Pericardium fibroblast (primary cell): ENCODE data around the genes CAPN10 and MAB21L4.

GRCh38 chr2:239758041-239758736, 267.0 kb downstream of the NDUFA10 start:
- RAMPAGE, long total RNA, result no peak

- RAMPAGE, long total RNA, result no peak
These were observed 72.5 kb downstream of the NDUFA10 start for GRCh38 chr2:239952583-239953016.

- RAMPAGE, long total RNA, result no peak
These were observed 61.2 kb upstream of the GPC1 start for GRCh38 chr2:240374064-240374852.

DNA sequence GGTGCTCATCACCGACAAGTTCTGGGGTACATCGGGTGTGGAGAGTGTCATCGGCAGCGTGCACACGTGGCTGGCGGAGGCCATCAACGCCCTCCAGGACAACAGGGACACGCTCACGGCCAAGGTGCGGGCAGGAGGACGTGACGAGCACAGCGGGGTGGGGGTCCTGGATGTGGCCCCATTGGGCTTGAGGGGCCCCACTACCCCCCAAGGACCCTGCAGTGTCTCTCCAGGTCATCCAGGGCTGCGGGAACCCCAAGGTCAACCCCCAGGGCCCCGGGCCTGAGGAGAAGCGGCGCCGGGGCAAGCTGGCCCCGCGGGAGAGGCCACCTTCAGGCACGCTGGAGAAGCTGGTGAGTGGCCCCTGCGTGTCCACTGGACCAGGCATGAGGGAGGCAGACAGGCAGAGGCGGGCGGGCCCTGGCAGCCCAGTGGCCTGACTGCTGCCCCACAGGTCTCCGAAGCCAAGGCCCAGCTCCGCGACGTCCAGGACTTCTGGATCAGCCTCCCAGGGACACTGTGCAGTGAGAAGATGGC, 29.2 kb downstream of the GPC1 start:
- RAMPAGE, long total RNA, result no peak

- RAMPAGE, long total RNA, result no peak
These were observed 42.4 kb downstream of the GPC1 start for GRCh38 chr2:240477826-240478304.

GRCh38 chr2:240497433-240498307, 60.1 kb downstream of the ANKMY1 start:
- RAMPAGE, long total RNA, result no peak

- RAMPAGE, long total RNA, result no peak
These were observed 3.5 kb upstream of the RNPEPL1 start for GRCh38 chr2:240564827-240565210.

DNA sequence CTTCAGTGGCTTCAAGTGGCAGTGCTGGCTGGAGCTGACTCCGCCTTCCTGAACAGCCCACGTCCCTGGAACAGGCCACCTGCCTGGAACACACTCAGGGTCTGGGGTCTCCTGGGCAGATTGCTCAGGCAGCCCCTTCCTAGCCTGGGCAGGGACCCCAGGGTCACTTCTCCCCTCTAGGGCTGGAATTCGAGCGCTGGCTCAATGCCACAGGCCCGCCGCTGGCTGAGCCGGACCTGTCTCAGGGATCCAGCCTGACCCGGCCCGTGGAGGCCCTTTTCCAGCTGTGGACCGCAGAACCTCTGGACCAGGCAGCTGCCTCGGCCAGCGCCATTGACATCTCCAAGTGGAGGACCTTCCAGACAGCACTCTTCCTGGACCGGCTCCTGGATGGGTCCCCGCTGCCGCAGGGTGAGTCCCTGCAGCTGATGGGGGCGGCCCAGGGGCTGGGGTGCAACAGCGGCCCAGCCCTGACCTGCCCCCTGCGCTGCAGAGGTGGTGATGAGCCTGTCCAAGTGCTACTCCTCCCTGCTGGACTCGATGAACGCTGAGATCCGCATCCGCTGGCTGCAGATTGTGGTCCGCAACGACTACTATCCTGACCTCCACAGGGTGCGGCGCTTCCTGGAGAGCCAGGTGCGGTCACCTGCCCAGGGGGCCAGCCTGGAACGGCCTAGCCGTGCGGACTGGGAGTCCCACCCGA, 8.2 kb downstream of the RNPEPL1 start:
- RAMPAGE, long total RNA, result no peak

DNA sequence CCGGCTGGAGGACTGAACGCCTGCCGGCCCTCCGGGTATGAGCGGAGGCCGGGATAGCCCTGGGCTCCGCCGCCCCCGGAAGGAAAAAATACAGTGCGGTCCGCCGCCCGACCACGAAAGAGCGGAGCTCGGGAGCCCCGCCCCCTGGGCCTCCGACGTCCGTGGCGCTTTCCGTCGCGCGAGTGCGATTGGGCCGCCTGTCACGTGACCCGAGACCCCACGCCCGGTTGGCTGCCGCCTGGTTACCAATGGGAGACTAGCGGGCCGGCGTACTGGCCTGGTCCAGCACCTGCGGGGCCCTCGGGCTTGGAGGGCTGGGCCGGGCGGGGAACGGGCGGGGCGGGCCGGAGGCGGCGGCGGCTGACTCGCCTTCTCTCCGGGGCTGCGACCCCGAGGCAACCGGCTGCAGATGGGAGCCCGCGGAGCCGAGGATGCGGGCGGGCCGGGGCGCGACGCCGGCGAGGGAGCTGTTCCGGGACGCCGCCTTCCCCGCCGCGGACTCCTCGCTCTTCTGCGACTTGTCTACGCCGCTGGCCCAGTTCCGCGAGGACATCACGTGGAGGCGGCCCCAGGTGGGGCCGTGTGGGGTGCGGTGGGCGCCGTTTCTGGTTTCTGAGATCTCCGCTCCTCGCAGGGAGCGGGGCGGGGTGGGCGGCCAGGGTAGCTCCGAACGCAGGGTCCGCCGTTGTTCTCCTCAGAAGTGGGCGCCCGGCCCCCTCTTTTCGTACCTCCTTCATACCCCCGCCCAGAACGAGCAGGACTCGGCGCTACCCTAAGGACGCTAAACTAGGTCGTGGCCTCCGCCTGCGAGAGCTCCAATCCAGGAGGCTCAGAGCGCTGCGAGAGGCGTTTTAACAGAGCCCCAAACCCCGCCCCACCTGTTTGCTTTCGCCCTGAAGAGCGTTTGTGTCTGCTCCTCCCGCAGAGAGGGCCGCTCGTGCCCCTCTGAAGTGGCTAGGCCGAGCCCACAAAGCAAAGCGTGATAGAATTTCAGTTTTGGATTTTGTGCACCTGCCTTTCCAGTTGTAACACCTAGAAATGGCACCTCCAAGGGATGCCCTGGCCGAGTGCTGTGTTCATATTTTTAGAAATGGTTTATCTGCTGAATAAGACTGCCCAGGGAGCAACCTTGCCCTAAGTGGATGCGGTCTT, at the start of gene CAPN10:
Gene CAPN10 (plus strand): TSS at position 254 of the 1,152 bp plus-strand sequence.
- RAMPAGE, long total RNA, result no peak

GRCh38 chr2:240876230-240877506, 8.0 kb downstream of the AGXT start:
- RAMPAGE, long total RNA, result no peak

GRCh38 chr2:240880199-240880490, 11.5 kb downstream of the AGXT start:
- RAMPAGE, long total RNA, result no peak

GRCh38 chr2:240895839-240896538, at the start of gene MAB21L4:
Gene MAB21L4 (minus strand): TSS chr2:240896156.
- RAMPAGE, long total RNA, result no peak

- RAMPAGE, long total RNA, result no peak
These were observed 10.4 kb downstream of the CROCC2 start for GRCh38 chr2:240916376-240917158.

DNA sequence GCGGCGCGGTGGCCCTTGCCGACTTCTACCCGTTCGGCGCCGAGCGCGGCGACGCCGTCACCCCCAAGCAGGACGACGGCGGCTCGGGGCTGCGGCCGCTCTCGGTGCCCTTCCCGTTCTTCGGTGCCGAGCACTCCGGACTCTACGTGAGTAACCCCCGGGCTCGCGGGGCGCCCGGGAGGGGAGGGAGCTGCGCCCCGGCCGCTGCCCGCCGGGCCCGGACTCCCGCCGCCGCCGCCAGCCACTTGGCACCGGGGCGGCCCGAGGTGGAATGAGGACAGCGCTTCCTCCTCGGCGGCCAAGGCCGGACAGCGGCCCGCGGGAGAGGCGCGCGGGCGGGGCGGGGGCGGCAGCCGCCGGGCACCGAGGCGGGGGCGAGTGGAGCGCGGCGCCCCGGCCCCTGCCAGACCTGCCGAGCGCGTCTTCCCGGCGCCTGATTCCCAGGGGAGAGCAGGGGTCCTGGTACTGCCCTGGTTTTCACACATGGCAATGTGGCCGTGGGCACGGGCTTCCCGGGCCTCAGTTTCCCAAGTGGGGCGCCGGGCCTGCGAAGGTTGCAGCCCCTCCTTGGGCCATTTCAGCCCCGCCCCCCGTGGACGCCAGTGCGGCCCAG, 593 bp downstream of the SNED1 start:
- RAMPAGE, long total RNA, result no peak

GRCh38 chr2:241109007-241109418, 6.9 kb upstream of the MTERF4 start:
- RAMPAGE, long total RNA, result no peak

GRCh38 chr2:241228603-241229598, 40.4 kb downstream of the ANO7 start:
- RAMPAGE, long total RNA, result no peak

GRCh38 chr2:241233605-241234028, 45.1 kb downstream of the ANO7 start:
- RAMPAGE, long total RNA, result no peak

- RAMPAGE, long total RNA, result no peak
These were observed 13.7 kb downstream of the SEPTIN2 start for GRCh38 chr2:241329470-241329784.

DNA sequence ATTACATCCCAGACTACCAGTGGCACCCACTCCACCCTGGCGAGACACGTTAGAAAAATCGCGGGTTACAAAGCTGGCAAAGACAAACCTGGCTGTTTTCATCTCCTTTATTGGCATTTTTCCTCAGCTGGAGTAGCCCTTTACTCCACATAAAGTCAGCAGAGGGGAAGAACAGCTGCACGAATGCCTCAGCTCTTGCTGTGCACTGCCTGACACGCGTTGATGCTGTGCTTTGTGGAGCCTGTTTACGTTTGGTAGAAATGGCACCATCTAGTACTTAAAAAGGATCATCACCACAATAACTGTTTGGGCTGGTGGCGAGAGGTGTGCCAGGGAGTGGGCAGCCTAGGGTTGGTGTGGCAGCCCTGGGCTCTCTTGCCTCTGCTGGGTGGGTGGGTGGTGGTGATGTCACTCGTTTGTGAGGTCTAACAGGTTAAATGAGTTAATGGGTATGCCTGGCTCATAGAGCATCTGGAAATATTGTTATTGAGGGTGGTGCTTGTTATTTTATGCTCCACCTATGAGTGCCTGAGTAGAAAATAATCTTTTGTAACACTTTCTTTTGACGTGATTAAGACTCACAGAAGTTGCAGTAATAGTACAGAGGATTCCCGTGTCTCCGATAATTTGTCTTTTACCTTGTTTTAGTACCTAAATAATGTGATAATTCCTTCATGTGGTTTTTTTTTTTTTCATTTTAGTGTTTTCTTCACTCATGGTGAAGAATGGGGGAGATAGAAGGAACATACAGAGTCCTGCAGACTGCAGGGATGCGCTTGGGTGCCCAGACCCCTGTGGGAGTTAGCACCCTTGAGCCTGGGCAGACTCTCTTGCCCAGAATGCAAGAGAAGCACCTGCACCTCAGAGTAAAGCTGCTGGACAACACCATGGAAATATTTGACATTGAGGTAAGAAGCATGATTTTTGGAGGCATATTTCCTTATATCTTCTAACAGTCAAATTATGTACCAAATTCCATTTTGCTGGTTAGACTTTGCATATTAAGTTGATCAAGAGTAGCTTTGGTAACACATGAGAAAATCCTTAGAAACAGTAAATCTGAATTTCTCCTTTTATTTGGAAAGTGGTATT, 16.6 kb downstream of the FARP2 start:
- RAMPAGE, long total RNA, result no peak

GRCh38 chr2:241636135-241636839, 671 bp downstream of the THAP4 start:
- RAMPAGE, long total RNA, result no peak